ENCODE measurements around the genes NANOGP8 and SPRED1.

- RRBS: no CpG with 5 or more reads among the region's 2 CpGs
Measured at GRCh38 chr15:34652480-34653440, 69.3 kb upstream of the GOLGA8B start.

DNA sequence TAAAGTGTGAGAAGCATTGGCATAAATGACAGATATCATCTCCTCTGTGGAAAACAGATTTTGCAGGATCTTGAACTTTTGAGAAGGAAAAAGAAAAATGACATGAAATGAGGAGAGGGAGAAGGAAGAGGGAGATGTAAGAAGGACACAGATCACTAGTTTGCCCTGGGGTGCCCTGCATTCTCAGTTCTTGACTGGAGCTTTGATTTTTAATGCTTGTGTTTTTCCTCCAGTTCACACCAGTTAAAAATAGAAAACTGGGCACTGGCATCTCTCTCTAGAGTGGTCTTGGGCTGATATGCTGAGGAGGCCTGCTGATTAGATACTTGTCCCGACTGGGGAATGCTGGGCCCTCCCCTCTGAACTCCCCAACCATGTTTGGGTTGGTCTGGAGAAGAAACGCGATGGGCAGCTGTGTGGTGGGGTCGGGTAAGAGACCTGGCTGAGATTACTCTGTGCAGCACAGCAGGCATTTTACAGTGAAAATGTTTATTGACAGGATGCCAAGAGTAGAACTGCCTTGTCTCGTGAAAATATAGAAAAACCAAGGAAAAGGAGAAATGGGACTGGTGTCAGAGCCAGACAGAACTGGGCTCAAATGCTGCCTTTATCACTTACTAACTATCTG is 1.5 kb upstream of the ACTC1 start:
- RRBS: no CpG with 5 or more reads among the region's 5 CpGs

GRCh38 chr15:34986805-34987044 is 1.4 kb downstream of the ZNF770 start:
- RRBS: no CpG with 5 or more reads among the region's 3 CpGs

- RRBS: no CpG with 5 or more reads among the region's 6 CpGs
Measured at GRCh38 chr15:34987045-34987493, 1.0 kb downstream of the ZNF770 start.

DNA sequence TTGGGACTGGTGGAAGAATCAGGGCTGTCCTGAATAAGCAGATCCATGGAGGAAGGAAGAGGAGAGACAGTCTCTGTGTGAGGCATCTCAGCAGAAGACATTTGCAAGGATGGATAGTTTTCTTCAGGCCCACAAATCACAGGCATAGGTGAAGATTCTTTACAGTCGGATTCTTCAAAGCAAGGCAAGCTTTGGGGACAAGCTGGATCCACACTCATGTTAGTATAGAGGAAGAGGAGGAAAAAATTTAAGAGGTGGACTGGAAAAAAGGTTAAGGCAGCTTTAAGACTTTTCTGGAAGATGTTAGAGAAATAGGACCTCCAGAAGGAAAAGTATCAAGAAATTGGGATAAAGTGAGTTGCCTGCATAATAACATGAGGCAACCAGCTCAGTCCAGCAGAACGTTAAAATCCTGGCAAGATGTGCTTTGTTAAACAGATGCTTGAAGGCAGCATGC is at the start of gene NANOGP8:
Gene NANOGP8 (minus strand): TSS at position 403 of the 457 bp plus-strand sequence.
- RRBS: no CpG with 5 or more reads among the region's 2 CpGs

DNA sequence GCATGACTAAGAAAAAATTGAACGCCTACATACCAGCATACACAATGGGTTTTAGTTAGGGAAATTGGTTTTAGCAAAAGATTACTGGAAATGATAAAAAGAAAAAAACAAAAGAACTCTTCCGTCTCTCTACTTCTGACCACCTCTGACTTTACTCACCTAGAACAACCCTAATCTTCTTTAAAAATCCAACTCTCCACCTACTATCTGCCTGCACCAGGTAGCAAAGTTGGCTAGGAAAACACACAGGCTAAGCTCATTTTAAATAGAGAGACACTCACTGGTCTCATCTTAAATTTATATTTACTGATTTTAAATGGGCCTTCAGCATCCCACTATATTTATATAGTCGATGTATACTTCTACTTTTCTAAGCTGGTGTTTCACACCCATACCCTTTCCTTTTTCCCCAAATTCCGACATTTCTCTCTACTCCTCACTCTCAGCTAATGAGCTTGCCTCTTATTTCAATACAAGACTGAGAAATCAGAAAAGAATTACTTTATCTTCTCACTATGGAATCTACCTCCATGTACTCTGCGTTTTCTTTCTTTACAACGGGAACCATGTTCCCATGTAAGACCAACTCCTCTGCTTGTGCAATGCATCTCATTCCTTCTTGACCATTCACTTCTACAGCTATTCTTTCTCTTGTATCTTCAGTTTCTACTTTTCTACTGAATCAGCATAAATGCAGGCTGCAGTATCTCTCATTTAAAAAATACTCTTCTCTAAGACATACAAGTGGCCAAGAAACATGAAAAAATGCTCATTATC is 73.8 kb upstream of the NANOGP8 start:
- RRBS: no CpG with 5 or more reads among the region's 6 CpGs

- RRBS: no CpG with 5 or more reads among the region's 9 CpGs
Measured at GRCh38 chr15:35665686-35666566, 120.0 kb upstream of the DPH6 start.

GRCh38 chr15:36887038-36887756 is 213.2 kb downstream of the MEIS2 start:
- RRBS: no CpG with 5 or more reads among the region's 29 CpGs

DNA sequence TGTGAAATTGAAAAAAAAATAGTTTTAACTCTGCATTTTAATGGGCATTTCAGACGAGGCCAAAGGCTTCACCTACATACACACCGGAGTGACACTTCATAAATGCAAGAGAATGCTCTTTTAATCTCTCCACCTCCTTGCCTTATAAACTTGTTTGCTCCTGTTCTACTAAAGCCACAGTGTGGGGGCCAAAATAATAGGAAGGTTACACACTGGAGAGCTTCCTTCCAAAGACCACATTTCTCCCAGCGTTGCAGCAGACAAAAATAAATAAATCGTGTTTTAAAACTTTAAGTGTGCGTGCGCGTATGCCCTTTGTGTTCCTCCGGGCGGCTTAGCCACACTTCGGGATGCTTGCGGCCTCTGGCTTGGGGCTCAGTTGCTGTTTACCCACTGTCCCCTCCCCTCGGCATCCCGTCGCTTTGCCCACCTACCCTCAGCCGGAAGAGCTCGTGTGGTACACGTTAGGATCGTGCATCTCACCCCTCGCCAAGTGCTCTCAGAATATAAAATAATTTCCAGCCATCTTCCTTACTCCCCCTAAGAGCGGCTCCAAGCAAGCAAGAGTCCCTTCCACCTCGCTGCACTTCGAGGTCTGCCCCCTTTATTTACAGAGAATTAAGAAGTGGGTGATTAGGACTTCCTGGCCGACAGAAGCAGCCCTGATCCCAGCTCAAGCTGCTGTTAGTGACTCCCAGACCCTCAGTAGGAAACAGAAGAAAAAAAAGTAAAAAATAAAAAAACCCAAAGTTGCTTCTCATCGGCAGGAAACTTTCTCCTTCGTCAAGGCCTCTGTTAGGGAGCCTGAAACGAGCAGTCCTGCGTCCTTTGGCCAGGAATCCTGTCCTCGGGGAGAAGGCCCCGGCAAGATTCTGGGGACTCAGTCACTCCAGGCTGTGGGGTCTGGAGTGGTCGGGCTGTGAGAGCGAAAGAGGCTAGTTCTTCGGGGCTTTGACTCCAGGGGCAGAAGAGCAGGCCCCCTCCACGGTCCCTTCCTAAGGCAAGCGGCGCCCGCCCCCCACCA is 3.2 kb downstream of the MEIS2 start:
- RRBS: no CpG with 5 or more reads among the region's 36 CpGs

GRCh38 chr15:37098523-37098892 is 1.8 kb downstream of the MEIS2 start:
- RRBS: 3% methylated on average over 5 of the region's 23 CpGs

DNA sequence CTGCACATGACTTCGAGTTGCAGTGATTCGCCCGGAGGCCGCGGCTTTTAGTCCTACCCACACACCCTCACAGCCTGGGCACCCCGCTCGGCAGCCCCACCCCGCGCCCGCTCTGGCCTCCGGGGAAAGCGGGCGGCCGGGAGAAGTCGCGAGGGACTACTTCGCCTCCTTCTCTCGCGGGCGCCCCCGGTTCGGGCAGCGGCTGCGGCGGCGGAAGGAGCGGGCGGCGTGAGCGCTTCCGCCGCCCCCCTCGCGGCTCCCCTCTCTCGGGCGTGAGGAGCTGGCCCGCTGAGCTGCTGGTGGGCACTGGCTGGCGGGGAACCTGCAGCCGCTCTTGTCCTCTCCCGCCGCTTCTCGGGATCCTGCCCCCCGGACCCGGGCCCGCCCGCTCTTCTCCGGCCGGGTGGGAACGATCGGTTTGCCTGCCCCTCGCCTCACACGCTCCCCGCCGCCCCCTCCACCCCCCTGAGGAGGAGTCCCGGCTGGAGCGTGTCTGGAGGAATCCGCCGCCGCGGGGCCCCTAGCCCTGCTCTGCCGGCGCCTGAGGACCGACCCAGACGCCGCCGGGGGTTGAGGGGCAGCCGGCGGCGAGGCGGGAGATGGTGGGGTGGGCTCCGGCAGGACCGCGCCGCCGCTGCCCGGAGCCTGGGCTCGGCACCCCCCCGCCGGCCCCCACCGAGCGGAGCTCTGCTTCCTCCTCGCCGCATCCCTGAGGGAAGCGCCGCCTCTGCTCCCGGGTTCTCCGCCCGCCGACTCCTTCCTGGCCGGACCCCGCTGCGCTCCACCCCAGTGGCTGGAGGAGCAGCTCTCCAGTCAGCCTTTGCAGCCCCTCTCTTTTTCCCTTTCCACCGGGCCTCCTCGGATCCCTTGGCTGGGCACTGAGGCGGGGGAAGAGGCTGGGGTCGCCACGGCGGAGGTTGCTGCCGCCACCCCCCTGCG is at the start of gene SPRED1:
Gene SPRED1 (plus strand): TSS at position 774 of the 939 bp plus-strand sequence.
- RRBS: 2% methylated on average over 44 of the region's 100 CpGs

GRCh38 chr15:38359528-38360056 is 94.3 kb upstream of the FAM98B start:
- RRBS: no CpG with 5 or more reads among the region's 5 CpGs

DNA sequence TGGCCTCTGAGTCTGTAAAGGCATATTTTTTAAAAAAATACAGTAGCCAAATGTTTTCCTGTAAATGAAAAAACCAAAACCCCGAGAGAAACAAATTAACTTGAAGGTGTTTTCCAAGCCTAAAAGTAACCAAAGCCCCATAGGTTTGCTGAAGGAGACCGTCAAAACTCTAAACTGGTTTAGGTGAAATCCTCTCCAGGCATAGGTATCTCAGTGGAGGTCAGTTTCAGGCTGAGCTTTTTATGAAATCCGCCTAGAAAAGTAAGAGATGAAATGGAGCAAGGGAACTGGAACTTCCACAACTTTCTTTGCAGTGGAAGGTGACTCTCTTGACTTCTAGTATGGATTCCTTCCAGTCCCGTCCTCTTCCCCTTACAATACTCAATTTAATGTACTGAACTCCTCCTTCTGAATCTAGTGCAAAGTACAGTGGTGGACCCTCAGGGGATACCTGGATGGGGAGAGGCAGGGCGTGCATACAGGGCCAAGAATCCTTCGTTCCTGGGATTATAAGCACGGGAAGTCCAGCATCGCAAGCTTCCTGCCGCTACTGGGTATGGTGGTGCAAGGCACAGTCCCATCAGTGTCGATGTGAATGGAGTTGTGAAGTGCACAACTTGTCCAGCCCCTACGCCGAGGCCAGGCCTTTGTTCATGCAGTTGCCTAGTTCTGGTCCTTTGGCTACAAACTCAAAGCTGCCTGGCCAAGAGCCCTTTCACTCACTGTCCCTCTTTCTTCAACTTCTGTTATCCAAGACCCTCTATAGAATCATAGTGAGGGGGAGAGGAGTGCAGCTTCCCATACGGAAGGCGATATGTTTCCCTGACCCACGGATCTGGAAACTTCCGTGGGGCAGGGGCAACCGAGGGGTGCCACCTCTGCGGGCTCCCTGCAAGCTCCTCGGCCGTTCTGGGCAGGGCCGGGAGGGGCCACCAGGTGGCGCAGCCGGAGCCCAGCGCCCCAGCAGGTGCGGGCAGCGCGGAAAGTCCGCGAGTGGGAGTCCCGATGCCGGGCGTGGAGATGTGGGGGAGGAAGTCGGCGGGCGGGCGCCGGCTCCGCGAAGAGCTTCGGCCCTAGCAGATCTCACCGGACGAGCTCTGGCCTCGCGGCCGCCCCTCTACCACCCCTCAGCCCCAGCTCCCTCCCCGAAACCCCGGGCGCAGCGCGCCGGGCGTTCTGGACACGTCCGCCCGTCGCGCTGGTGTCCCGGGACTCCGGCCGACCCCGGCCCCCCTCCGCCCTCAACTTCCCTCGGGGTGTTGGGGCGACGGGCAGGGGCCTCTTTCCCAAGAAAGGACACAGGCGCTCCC is 900 bp downstream of the RASGRP1 start:
- RRBS: 2% methylated on average over 30 of the region's 66 CpGs

GRCh38 chr15:38670416-38671155 is 106.0 kb upstream of the RASGRP1 start:
- RRBS: no CpG with 5 or more reads among the region's 4 CpGs

DNA sequence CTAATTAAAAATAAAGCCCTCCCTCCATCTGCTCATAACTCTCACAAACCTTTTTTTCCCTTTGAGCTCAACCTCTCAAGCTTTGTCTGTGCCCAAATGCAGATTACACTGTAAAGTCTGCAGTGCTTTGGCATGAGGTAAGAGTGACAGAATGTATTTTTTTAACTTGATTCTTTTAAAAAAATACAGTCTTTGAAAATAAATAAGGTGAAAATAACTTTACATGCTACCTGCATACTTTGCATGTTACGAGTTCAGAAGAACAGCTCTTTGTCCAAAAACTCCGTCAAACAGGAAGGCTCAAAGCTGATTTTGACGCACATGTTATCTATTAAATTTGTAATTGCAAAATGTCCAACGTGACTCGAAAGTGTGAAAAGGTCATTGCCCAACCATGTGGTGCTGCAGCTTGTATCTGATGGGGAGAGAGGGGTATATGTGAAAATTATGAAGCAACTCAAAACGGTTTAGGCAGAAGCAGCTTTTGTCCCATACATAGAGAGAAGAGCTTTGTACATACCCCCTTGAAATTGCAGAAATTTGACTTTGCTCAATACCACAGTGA is 254.1 kb upstream of the THBS1 start:
- RRBS: no CpG with 5 or more reads among the region's 6 CpGs

GRCh38 chr15:39427656-39428282 is 153.1 kb upstream of the THBS1 start:
- RRBS: no CpG with 5 or more reads among the region's 3 CpGs

- RRBS: no CpG with 5 or more reads among the region's 8 CpGs
Measured at GRCh38 chr15:39511255-39511655, 69.6 kb upstream of the THBS1 start.

- RRBS: no CpG with 5 or more reads among the region's 9 CpGs
Measured at GRCh38 chr15:39593993-39594826, 13.3 kb downstream of the THBS1 start.

DNA sequence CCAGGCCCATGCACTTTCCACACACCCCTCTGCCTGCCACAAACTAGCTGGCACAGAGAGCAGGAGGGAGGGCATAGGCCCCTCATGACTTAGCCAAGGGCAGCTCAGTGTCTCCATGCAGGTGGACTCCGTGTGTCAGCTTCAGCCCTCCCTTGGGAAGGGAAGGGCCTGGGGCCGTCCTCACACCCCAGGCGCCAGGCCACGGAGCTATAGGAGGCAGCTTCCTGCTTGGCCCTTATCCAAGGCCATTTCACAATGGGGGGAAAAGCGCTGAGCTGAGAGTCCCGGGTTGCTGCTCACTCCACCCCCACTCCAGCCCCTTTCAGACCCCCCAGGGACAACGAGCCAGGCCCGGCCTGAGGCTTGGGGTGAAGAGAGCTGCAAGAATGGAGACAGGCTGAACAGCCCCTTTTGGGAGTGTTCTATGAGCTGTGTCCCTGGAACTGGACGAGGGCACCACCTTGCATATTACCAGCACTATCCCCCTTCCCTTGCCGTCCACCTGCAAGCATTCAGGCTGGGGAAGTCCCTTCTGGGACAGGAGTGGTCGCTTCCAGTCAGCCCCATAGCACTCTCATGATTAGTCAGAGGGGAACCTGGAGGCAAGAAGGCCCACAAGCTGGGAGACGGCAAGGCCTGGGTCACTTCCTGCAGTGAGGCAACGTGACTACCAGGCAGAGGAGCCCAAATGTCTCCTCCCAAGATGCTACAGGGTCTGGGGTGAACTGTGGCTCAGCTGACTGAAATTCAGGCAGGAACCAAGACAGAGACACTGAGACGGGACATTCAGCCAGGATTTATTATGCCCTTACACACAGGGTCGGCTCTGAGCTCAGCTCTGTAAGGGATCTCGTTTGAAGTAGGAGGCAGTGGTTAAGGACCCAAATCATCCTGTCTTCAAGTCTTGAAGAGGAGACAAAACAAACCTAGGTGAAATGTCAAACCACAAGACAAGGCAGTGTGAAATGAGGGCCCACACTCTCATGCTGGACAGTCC is 8.6 kb upstream of the SRP14 start:
- RRBS: 7% methylated on average over 3 of the region's 16 CpGs

- RRBS: no CpG with 5 or more reads among the region's 2 CpGs
Measured at GRCh38 chr15:40048901-40049298, 9.9 kb upstream of the SRP14 start.

Data from pericardium (tissue), 1 donor.